ENCODE measurements around the genes CLDN16, TMEM207 and CCDC50.

DNA sequence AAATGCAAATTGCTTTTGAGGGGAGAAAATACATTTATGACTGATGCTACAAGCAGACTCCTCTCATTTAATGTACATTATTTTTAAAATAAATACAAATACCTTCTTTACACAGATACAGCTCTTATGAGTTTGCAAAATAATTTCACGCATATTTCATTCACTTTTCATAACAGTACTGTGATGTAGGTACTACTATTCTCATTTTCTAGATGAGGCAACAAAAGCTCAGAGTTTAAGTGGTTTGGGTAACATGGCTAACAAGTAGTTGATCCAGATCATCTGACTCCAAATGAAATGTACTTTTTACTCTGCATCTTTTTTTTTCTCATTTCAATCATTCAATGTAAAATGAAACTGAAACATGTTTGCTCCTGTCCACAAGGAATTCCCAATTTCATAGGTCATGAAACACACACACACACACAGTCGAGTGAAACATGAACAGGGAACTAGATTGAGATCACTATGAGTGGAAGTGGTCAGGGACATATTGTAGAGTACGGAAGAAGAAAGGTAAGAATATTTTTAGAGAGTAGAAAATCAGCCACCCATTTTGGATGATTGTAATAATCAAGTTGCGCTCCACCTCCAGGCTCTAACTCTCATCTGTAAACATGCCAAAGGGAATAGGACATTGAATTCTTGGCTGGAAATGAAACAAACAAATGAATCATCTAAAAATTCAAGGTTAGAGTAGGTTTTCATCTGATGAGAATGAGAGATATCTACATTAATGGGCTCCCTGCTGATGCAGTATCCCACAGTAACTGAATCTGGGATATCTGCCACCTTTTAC lies 92.4 kb downstream of the CLDN1 start:
- RRBS = no CpG with 5 or more reads among the region's 4 CpGs

DNA sequence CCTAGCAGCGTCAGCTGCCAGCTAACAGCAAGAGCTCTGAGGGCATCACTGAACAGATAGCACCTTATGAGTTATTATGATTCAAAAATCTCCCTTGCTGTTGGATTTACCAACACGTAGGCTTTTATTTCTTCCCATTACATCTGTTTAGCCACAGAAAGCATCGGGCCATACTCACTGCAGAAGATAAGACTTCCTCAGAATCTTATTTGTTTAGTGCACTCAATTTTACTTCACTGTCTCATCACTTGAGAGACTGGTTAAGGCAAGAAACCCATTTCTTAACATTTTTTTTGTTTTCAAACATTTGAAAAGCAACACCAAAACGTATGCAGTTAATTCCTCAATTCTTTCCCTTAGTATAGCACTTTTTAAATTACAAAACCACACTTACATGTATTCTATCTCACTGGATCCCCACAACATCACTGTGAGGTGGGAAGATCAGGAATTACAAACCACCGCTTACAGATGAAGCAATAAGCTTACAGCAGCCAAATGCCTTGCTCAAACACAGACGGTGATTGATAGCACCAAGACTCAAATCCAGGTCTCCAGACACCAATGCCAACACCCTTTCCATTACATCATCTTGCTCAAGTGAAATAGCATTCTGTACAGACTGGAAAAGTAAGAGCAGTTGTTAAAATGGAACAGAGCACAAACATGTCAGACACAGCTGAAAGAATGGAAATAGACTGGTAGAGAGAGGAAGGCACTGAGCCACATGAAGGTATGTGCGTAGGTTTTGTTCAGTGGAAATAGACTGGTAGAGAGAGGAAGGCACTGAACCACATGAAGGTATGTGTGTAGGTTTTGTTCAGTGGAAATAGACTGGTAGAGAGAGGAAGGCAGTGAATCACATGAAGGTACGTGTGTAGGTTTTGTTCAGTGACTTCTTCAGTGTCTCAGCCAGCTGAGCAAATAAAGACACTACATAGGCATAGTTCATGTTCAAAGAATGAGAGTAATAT lies 15.9 kb downstream of the CLDN1 start:
- RRBS = no CpG with 5 or more reads among the region's 8 CpGs

DNA sequence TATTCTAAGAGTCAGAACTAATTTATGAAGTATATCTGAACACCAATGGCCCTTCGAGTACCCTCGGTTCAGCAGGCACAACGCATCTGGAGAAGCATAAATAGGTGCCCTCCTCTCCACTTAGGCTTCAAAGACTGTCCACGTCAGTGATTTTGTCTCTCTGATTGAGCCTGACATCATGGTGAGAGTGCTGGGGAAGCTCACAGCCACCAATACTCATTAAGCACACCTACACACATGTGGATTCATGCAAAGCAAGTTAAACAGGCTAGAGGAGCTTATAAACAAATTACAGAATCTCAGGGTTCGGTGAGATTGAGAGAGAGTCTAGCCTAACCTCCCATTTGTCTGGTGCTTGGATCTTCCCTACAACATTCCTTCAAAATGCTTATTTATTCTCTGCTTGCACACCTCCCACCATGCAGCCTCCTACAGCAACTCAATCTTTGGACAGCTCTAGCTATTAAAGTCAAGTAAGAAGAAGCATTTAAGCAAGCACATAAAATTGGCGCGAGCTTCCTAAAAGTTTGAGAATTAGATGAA lies 3.5 kb downstream of the CLDN1 start:
- RRBS = no CpG with 5 or more reads among the region's 7 CpGs

- RRBS = no CpG with 5 or more reads among the region's 8 CpGs
Observed at GRCh38 chr3:190387793-190388176, at the start of gene CLDN16. Gene CLDN16, plus strand, starts transcription at chr3:190388163.

GRCh38 chr3:190449805-190450338 lies at the start of gene TMEM207:
Gene TMEM207, minus strand, starts transcription at chr3:190449901.
- RRBS = no CpG with 5 or more reads among the region's 1 CpG

DNA sequence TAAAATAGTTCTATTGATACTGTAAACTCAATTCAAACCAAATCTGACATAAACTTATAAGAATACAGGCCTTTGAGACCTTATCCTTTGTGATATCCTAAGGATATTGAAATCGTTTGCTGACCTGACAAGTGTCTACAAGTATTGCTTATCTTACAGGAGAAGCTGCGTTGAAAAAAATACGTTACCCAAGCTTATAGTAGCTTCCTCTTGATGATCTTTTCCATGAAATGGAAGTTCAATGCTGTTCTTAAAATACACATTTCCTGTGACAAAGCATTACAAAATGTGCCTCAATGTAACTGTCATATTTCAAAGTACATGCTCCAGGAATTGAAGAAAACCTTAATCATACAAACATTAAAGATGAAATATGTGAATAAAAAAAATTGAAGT lies 104.8 kb downstream of the IL1RAP start:
- RRBS = no CpG with 5 or more reads among the region's 3 CpGs

GRCh38 chr3:191215655-191215948 lies 16.6 kb downstream of the OSTN start:
- RRBS = no CpG with 5 or more reads among the region's 1 CpG

DNA sequence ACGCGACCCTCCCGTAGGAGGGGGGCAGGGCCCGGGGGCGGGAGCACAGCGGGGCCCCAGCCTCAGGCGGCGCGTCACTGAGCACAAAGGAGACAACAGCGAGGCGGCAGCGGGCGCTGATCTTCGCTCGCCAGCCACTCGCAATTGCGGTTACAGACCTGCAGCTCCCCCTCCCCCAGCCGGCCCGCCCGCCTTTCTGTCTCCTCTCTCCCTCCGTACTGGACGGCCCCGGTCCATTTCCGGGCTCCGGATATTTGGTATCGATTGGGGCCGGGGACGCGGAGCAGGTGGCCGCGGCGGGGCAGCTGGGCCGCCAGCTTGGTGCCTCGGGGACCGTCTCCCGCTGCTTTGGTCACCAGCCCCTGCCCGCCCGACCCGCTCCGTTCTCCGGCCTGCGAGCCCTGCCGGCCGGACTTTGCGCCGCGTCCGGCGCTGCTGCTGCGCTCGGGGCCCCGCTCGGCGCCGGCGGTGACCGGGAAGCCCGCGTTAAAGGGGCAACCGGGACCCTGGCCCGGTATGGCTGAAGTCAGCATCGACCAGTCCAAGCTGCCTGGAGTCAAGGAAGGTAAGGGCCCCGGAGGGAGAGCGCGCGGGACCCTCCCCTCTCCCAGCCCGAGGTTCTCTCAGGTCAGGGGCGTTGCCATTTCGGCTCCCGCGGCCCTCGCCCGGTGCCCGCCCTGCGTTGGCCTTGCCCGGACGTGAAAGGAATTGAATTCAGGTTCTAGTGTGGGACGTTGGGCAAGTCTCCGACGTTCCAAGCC lies at the start of gene CCDC50:
Gene CCDC50 (plus strand): TSS at position 236 of the 761 bp plus-strand sequence.
- RRBS = 2% methylated on average over 23 of the region's 80 CpGs

DNA sequence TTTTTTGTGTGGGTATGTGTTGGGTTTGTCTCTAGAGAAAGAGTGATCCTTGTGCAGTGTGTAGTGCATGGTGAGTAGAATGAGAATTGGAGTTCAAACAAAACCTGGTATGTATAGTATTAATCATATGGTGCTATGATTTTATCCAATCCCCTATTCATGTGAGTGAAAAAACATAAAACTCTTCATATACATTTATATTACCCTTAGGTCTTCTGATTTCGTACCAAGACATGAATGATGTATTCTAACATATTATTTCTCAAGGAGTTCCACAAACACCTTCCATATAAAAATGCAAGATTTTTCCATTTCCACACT lies 766 bp upstream of the UTS2B start:
- RRBS = no CpG with 5 or more reads among the region's 1 CpG

GRCh38 chr3:191431454-191431896 lies 29.5 kb upstream of the PYDC2 start:
- RRBS = no CpG with 5 or more reads among the region's 4 CpGs

- RRBS = 2% methylated on average over 24 of the region's 95 CpGs
Observed at GRCh38 chr3:192409467-192410759, 317.4 kb downstream of the FGF12 start.

DNA sequence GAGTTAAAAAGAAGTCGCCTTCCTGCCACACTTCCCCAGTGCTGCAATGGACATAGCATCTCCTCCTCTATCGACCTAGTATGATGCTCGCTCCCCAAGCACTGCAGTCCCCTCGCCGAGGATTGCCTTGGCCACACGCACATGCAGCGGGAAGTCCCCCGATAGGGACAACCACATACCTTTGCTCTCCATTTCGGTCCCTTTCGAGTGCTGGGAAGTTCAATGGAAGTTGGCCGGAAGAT lies 418 bp downstream of the FGF12 start:
- RRBS = no CpG with 5 or more reads among the region's 11 CpGs

GRCh38 chr3:192878813-192879679 lies 38.6 kb downstream of the MB21D2 start:
- RRBS = no CpG with 5 or more reads among the region's 11 CpGs

- RRBS = 5% methylated on average over 5 of the region's 20 CpGs
Observed at GRCh38 chr3:192917358-192917744, 305 bp downstream of the MB21D2 start.

- RRBS = no CpG with 5 or more reads among the region's 7 CpGs
Observed at GRCh38 chr3:192957471-192958178, 40.0 kb upstream of the MB21D2 start.

DNA sequence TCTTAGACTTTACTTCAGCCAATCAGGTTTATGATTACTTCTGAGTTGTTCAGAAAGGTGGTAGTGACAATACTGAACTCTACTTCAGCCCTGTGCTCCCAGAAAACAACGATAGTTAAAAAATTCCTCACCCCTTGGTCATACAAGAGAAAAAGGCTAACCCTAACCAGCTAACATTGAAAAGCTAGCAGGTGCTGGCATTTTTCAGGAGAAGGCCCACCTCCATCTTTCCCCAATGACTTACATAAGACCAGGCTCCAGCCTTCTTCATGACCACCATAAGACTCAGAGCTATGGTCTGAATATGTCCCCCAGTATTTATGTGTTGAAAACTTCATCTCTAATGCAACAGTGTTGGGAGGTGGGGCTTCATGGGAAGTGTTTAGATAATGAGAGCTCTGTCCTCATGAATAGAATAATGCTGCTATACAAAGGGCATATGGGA lies 125.4 kb upstream of the PLAAT1 start:
- RRBS = no CpG with 5 or more reads among the region's 1 CpG

DNA sequence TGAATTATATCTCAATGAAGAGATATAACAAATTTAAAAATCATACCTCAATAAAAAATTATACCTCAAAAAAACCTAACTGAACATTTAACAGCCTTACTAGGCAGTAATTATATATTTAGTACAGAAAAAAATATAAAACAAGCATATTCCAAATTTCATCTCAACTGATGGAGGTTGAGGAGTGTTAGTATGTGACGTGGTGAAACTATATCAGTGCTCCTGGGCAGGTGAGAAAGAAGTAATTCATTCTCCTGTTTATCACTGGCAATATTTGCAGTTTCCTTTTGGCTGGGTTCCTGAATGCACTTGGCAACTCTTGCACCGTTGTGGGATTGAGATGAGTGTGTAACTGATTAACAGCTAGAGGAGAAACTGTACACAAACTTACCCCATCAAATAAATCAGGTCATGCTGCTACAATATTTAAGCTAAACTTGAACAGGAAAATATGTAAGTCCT lies 2.1 kb upstream of the ATP13A4 start:
- RRBS = no CpG with 5 or more reads among the region's 2 CpGs

DNA sequence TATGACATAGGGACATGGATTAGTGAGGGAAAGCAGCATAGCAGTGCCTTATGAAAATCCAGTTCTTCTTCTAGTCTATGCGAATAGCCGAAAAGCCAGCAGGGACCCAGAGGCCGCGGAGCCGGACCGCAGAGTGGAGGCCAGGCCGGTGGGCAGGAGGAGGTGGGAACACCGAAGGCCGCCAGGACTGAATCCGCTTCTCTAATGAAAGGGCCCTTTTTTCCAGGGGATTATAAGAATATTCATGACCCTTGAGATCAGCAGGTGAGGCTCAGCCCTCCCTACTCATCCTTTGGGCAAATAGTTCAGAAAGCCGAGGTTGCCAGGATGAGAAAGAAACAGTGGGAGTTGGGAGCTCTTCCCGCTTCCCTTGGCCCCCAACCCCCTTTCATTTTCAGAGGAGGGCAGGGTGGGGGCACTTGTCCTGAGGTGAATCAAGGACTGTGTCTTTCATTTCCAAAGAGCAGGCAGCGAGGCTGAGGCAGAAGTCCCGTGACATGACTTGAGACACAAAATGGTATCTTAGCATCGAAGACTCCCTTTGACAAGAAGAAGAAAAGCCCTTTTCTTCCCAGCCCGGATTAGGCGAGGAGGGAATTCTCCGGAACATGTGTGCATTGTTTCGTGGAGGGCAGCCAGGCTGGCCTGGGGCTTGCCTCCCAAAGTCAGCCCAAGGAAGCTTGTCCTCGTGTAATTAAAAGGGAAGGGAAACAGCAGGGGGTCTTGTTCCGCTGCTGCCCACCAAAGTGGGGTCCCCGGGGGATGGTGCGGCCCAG lies 117.8 kb downstream of the OPA1 start:
- RRBS = no CpG with 5 or more reads among the region's 23 CpGs

DNA sequence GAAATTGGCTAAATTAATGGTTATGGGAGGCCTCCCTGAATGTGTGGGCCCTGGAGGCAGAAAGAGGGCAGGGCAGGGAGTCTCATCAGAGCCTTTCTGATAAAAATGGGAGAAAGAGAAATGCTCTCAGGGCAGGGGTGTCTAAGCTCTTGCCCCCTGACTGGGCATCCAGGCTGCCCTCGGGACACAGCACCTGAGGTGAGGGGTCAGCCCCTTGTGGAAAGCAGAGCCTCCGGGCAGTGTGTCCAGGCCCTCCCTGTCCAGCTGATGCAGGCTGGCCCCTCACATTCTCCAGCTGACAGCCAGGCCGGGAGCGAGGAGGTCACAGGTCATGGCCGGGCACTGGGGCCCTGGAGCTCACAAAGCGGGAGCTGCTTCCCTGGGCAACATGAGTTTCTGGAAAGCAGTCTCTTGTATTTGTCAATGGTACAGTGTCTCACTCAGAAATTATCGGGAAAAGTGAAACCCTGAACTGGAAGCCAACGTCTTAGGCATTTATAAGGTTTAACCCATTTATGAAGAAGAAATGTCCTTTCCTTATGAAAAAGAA lies 118.4 kb downstream of the OPA1 start:
- RRBS = 72% methylated on average over 2 of the region's 8 CpGs

DNA sequence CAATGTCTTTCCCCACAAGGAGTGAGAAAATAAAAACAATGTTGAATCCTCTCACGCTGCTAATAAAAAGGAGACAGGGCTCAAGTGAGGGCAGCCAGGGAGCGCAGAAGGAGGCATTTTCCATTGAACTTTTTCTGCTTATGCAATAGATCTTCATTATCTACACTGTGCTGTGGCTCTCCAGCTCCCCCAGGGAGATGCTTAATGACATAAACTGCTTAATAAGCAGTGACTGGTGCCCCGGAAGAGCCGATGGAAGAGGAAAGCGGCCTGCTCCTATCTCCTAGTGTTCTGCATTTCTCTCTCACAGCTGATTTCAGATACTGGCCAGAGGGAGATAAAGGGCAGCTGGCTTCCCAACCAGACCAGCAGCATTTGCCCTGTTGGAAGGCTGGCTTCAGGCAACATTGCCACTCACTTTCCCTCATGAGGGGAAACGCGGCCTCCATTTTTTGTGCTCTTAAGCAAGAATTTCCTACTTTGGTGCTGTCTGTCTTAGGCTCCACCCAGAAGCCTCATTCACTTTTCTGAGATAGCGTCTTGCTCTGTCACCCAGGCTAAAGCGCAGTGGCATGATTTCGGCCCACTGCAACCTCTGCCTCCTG lies 152.2 kb downstream of the OPA1 start:
- RRBS = no CpG with 5 or more reads among the region's 10 CpGs